Caco-2 (cell line): ENCODE data around the genes FBXW9 and CALR.

- PRO-cap: no peak
- RRBS: no CpG with 5 or more reads among the region's 16 CpGs
Measured at GRCh38 chr19:12675152-12675949, 6.1 kb upstream of the WDR83OS start.

GRCh38 chr19:12696320-12697340 is at the start of gene FBXW9:
Gene FBXW9, minus strand, starts transcription at chr19:12696631.
- PRO-cap: bidirectional peak, plus-strand start at chr19:12696729, minus-strand start at chr19:12696615
- RRBS: 3% methylated on average over 14 of the region's 62 CpGs

DNA sequence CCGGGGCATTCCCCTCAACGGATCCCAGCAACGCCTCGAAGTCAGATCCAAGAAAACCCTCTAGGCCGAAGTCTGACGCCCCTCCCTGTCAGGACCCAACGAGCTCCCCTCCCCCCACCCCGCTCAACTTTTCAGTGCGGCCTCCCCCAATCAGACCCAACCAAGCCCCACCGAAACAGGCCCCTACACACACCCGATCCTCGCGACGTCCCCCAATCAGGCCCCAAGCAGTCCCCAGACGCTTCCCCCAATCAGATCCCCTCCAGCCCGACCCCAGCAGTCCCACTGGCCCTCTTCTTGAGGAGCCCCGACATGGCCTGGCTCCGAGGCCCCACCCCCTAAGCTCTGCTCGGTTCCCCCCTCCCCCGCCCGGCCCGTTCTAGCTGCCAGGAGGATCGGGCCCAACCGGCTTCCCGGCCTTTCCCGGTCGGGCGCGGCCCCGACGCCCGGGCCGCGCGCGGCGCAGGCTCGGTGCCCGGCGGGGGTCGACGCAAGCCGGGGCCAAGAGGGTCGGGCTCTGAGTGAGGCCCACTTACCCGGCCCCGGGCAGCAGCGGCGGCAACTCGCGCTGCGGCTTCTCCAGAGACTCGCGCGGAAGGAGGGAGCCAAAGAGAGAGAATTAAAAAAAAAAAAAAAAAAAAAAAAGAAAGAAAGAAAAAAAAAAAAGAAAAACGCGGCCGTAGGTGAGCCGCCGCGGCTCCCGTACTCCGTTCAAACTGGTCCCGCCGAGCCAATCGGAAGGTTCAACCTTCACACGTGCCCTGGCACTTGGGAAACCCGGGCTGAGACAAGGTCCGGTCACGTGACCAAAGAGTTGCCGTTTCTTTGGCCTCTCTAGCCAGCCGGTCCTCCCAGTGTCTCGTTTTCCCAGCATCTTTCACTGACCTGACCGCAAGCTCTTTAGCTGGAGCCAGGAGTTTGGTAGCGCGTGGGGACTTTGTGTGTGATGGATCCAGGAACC is 1.5 kb downstream of the TNPO2 start:
- PRO-cap: bidirectional peak, plus-strand start at position 377 of the sequence, minus-strand start at position 319 of the sequence; bidirectional peak, plus-strand start at position 903 of the sequence, minus-strand start at position 718 of the sequence
- RRBS: 19% methylated on average over 6 of the region's 75 CpGs

DNA sequence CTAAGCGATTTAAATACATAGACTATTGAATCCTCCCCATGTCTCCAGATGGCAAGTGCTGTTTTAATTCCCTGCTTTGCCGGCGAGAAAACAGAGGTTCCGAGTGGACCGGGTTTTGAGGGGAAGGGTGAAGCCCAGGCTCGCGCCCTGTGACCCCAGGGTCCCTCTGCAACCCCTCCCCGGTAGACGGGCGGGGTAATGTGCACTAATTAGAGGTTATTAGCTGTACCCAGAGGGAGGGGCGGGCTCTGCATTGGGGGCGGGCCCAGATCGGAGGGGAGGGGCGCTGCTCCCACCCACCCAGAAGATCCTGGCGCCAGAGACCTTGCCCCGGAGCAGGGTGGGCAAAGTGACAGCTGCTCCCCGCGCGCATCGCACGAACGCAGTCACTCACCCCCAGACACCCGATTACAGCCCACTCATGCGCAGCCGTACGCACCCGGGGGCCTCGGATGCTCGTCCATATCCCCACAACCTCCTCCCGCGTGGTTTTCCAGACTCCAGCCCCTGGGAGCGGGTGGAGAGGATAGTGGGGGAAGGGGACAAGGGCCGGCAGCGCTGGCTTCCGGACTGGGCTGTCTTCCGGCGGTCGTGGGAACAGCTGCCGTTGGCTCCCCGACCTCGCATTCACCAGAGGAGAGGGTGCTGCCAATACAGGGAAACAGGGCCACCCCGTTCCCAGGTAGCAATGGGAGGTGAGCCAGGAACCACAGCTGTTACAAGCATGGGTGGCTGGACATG is 2.7 kb upstream of the HOOK2 start:
- PRO-cap: bidirectional peak, plus-strand start at position 624 of the sequence, minus-strand start at position 514 of the sequence
- RRBS: 7% methylated on average over 12 of the region's 42 CpGs

DNA sequence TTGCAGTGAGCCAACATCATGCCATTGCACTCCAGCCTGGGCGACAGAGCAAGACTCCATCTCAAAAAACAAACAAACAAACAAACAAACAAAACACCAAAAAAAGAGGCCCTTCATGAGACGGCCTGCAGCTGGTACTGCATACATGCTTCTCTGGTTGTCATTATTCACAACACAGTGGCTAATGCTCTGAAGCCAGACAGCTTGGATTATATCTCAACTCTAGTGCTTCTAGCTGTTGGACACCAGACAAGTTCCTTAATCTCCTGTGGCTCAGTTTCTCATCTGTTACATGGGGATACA is 3.3 kb upstream of the JUNB start:
- PRO-cap: no peak
- RRBS: no CpG with 5 or more reads among the region's 2 CpGs

- PRO-cap: no peak
- RRBS: no CpG with 5 or more reads among the region's 12 CpGs
Measured at GRCh38 chr19:12790638-12791164, 585 bp upstream of the JUNB start.

DNA sequence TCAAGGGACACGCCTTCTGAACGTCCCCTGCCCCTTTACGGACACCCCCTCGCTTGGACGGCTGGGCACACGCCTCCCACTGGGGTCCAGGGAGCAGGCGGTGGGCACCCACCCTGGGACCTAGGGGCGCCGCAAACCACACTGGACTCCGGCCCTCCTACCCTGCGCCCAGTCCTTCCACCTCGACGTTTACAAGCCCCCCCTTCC is 1.4 kb downstream of the JUNB start:
- PRO-cap: no peak
- RRBS: no CpG with 5 or more reads among the region's 13 CpGs

DNA sequence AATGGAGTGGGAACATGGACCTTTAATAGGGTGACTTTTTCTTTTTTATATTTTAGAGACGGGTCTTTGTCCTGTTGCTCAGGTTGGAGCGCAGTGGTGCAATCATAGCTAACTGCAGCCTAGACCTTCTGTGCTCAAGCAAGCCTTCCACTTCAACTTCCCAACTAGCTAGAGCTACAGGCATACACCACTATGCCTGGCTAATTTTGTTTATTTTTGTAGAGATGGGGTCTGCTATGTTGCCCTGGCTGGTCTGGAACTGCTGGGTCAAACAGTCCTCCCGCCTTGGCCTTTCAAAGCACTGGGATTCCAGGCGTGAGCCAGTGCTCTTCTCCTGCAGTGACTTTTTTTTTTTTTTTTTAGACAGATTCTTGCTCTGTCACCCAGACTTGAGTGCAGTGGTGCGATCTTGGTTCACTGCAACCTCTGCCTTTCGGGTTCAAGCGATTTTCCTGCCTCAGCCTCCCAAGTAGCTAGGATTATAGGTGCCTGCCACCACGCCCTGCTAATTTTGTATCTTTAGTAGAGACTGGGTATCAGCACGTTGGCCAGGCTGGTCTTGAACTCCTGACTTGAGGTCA is 3.3 kb downstream of the JUNB start:
- PRO-cap: no peak
- RRBS: no CpG with 5 or more reads among the region's 9 CpGs

GRCh38 chr19:12873095-12873841 is 8.0 kb downstream of the DNASE2 start:
- PRO-cap: no peak
- RRBS: 56% methylated on average over 13 of the region's 64 CpGs

DNA sequence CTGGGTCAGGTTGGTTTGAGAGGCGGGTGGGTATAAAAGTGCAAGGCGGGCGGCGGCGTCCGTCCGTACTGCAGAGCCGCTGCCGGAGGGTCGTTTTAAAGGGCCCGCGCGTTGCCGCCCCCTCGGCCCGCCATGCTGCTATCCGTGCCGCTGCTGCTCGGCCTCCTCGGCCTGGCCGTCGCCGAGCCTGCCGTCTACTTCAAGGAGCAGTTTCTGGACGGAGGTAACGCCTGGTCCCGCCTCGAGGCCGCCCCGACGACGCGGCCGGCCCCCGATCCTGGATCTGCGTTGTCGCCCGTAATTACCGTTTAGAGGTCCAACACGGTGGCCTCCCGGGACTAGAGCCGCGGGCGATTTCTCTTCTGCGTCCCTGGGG is at the start of gene CALR:
Gene CALR (plus strand): TSS at position 62 of the 376 bp plus-strand sequence.
- PRO-cap: bidirectional peak, plus-strand start at position 62 of the sequence, minus-strand start outside the sequence
- RRBS: under 1% methylated on average over 8 of the region's 45 CpGs

DNA sequence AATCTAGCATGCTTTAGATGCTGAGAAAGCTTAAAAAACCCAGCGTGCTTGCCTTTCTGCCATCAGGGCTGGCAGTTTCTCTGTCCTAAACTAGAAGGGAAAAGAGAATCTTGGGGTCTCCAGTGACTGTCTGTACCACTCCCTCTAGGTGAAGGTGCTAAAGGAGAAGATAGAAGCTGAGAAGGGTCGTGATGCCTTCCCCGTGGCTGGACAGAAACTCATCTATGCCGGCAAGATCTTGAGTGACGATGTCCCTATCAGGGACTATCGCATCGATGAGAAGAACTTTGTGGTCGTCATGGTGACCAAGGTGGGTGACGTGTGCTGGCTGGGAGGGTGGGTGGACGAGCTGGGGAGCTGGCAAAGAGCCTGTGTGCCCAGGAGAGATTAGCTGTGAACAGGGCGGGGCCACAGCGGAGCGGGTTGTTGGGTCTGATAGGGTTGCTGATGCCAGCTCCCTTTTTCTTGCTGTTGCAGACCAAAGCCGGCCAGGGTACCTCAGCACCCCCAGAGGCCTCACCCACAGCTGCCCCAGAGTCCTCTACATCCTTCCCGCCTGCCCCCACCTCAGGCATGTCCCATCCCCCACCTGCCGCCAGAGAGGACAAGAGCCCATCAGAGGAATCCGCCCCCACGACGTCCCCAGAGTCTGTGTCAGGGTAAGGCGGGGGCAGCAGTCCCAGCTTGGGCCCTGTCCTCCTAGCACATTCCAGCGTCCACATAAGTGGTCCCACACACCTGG is 2.2 kb downstream of the RAD23A start:
- PRO-cap: no peak
- RRBS: no CpG with 5 or more reads among the region's 21 CpGs

DNA sequence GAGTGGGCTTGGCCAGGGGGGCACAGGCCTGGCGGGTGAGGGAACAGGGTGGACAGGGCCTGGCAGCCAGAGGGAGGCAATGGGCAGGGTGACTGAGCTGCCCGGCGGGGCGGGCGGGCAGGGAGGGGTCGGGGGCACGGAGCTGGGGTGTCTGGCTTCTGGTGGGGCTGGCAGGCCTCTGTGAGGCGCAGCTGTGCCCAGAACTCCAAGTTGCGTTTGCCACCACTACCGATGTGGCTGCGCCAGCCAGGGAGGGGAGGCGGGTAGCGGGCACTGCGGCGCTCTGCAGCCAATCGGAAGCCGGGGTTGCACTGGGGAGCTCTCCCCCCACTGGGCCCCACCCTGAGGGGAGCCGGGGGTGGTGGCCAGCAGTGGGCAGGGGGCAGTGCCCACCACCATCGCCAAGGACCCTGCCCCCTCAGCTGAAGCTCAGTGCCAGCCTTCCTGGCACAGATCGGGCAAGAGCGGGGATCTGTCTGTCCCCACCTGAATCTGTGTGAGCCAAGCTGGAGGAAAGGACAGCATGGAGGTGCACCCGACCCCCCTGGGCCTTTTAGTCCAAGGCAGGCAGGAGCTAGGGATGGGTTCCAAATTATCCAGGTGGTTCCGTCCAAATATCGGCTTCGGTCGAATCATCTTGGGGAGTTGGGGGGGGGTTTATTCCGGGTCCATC is 7.3 kb downstream of the NFIX start:
- PRO-cap: no peak
- RRBS: 60% methylated on average over 2 of the region's 27 CpGs

DNA sequence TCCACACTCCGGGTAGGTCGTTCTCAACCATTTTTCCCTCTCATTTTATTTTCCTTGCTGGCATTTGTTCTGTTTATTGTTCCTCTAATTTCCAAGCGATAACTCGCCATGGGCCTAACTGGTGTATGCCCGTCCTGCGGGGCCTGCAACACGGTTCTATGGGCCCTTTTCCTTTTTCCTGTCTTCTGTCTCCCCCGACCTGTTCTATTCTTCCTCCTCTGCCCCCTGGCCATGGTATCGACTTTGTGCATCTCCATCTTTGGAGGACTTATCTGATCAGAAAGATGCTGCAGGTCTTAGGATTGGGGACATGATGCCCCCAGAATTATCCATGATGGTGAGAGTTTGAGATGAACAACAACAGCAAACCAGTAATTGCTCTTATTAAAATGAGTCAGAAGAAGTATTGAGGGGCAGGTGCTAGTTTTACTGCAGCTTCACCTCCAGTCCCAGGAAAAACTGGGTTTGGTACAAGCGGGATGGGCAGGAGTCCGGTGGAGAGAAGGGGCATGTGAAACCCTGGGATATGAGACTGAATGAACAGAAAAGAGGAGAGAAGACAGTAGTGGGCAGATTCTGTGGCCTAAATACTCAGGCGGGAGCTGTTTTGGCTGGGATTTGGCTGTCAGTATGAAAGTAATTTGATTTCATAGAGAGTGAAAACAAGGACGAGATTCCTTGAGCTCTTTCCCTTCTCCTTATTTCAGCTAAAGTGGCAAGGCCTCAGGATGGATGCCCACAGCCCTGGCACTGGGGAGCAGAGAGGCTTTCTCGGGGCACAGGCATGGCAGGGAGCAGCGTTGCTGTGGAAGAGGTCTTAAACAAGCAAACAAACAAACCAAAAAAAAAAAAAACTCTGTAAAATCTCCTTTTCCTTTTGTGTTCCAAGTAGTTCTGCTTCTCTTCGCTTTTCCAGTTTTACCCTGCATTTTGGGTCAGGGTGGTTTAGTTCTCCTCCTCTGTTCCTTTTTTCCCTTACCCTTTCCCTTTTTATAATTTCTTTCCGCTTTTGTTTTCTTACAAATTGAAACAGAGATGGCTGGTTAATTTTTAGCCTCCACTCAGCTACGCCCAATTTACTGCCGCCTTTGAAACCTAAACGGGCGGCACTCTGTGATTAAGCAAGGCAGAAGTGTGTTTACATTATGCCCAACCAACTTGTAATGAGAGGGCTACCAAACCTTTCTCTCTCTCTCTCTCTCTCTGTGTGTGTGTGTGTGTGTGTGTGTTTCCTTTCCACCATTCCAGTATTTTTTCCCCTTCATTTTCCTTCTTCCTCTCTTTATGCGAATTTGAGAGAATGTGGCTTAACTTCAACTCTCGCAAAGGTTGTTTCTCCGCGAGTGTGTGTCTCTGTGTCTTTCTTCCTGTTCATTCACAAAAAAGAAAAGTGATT is 30.8 kb downstream of the NFIX start:
- PRO-cap: no peak
- RRBS: 92% methylated on average over 1 of the region's 25 CpGs

DNA sequence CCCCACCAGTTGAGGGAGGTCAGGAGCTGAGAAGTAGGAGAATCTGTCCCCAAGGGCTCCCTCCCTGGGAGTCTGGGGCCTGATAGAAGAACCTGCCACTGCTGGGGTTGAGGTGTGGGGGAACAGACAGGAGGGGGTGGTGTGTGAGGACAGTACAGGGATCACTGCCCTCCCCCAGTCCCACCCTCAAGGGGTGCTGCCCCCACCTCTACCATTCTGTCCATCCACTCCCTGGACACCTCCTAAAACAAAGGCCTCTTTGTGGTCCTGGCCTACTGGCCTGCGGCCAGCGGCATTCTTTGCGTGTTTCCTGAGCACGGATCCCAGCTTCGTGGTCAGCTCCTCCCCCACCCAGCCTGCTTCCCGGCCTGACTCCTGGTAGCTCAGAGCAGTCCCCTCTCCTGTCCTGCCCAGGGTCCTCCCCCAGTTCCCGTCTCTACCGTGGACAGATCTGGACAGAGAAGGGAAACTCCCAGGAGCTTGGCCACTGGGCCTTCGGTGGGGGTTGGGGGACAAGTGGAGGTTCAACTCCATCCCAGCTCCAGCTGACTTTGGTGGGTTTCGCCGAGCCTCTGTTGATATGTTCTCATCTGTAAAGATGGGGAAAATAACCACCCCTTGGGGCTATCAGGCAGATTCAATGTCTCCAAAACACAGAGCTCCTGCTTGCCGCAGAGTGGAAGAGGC is 48.8 kb downstream of the LYL1 start:
- PRO-cap: no peak
- RRBS: no CpG with 5 or more reads among the region's 12 CpGs

- PRO-cap: no peak
- RRBS: no CpG with 5 or more reads among the region's 5 CpGs
Measured at GRCh38 chr19:13063333-13064115, 39.1 kb downstream of the LYL1 start.

- PRO-cap: no peak
- RRBS: no CpG with 5 or more reads among the region's 9 CpGs
Measured at GRCh38 chr19:13076266-13076702, 26.4 kb downstream of the LYL1 start.

DNA sequence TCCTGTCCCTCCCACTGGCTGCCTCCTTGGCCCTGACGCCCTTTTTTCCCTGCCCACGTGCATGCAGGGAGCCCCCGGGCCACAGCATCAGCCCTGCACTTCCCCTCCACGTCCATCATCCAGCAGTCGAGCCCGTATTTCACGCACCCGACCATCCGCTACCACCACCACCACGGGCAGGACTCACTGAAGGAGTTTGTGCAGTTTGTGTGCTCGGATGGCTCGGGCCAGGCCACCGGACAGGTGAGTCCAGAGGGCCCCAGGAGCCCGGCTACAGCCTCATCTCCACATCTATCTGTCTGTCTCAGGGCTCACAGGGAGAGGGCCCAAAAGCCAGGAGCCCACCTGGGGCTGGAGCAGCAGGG is 21.1 kb downstream of the LYL1 start:
- PRO-cap: no peak
- RRBS: 74% methylated on average over 2 of the region's 14 CpGs

GRCh38 chr19:13151877-13152453 is 1.8 kb downstream of the IER2 start:
- PRO-cap: bidirectional peak, plus-strand start at chr19:13151918, minus-strand start at chr19:13151706; bidirectional peak, plus-strand start at chr19:13152242, minus-strand start at chr19:13152126; bidirectional peak, plus-strand start at chr19:13152394, minus-strand start at chr19:13152311
- RRBS: 2% methylated on average over 9 of the region's 51 CpGs

- PRO-cap: bidirectional peak, plus-strand start at chr19:13153055, minus-strand start at chr19:13152913
- RRBS: 5% methylated on average over 3 of the region's 22 CpGs
Measured at GRCh38 chr19:13152454-13152985, 2.3 kb downstream of the IER2 start.

DNA sequence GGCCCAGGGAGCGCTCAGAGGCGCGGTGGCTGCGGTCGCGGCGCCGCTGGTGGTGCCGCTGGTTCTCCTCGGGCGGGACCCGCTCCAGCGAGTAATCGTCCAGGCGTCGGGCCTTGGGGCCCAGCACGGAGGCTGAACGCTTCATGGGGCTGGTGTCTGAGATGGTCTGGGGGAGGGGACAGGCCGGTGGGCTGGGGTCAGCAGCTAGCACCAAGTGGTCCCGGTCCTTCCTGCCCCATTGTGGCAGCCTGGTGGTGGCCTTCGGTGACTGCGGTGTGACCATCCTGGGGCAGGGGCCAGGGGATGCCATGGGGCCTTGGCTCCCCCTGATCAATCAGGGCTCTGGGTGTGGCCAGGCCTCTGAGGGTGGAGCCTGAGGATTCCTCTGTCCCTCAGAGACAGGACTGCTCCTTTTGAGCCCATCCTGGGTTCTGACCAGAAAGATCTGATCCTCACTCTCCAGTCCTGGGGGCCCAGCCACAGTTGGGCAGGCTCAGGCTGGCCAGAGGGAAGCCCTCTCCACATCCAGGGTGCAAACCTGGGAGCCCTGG is 59.2 kb downstream of the IER2 start:
- PRO-cap: no peak
- RRBS: no CpG with 5 or more reads among the region's 22 CpGs